ENCODE measurements around a stretch of chr1.

GRCh38 chr1:51287907-51288555 lies 42.3 kb downstream of the TTC39A start:
- PRO-cap = no peak

- PRO-cap = no peak
Observed at GRCh38 chr1:51305318-51305839, 25.0 kb downstream of the TTC39A start.

GRCh38 chr1:51494186-51494810 lies 24.8 kb downstream of the EPS15 start:
- PRO-cap = no peak

DNA sequence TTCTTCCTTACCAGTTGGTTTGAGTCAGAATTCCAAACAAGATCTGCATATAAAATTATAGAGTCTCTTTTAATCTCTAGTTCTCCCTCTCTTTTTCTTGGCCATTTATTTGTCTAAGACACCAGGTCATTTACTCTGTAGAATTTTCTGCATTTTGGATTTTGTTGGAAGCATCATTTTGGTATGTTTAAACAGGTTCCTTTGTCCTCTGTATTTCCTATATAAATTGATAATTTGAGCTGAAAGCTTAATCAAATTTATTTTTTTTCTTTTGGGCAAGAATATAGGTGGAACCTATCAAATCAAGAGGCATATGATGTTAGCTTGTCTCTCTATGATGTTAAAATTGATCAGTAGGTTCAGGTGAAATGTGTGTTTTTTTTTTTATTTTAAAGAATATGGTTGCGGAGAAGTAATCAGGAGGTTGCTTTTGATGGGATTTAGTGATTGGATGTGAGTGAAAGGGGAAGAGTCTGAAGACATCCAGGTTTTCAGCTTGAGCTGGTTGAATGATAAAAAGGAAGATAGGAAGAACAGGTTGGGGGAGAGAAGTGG lies 4.8 kb downstream of the OSBPL9 start:
- PRO-cap = no peak

- PRO-cap = no peak
Observed at GRCh38 chr1:51661669-51662380, 44.9 kb downstream of the OSBPL9 start.

DNA sequence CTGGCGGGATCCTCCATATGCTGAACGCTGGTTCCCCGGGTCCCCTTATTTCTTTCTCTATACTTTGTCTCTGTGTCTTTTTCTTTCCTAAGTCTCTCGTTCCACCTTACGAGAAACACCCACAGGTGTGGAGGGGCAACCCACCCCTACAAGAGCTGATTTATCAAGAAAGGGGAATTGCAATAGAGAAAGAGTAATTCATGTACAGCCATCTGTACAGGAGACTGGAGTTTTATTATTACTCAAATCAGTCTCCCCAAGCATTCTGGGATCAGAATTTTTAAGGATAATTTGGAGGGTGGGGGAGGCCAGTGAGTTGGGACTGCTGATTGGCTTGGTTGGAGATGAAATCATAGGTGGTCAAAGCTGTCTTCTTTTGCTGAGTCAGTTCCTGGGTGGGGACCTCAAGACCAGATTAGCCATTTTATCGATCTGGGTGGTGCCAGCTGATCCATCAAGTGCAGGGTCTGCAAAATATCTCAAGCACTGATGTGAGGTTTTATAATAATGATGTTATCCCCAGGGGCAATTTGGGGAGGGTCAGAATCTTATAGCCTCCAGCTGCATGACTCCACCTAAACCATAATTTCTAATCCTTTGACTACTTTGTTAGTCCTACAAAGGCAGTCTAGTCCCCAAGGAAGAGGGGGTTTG lies 16.7 kb upstream of the RAB3B start:
- PRO-cap = no peak

DNA sequence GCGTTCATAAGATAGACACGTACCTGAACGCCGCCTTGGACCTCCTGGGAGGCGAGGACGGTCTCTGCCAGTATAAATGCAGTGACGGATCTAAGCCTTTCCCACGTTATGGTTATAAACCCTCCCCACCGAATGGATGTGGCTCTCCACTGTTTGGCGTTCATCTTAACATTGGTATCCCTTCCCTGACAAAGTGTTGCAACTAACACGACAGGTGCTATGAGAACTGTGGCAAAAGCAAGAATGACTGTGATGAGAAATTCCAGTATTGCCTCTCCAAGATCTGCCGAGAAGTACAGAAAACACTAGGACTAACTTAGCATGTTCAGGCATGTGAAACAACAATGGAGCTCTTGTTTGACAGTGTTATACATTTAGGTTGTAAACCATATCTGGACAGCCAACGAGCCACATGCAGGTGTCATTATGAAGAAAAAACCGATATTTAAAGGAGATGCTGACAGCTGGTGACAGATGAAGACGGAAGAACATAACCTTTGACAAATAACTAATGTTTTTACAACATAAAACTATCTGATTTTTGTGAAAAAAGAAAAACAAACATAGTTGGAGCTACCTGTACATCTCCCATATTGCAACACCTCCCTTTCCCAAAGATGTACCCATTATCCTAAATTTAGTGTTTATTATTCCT lies 2.9 kb upstream of the CC2D1B start:
- PRO-cap = no peak

- PRO-cap = no peak
Observed at GRCh38 chr1:52481325-52482070, 71.4 kb downstream of the TUT4 start.

DNA sequence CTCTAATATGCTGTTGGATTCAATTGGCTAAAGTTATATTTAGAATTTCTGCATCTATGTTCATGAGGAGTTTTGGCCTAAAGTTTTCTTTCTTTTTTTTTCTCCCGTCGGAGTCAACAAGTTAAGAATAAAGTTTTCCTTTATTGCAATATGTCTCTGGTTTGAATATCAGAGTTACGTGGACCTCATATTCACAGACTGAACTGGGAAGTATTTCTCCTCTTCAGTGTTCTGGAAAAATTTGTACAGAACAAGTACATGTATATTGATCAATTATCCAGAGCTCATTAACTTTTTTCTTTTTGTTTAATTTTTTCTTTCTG lies 46.7 kb downstream of the TUT4 start:
- PRO-cap = no peak

DNA sequence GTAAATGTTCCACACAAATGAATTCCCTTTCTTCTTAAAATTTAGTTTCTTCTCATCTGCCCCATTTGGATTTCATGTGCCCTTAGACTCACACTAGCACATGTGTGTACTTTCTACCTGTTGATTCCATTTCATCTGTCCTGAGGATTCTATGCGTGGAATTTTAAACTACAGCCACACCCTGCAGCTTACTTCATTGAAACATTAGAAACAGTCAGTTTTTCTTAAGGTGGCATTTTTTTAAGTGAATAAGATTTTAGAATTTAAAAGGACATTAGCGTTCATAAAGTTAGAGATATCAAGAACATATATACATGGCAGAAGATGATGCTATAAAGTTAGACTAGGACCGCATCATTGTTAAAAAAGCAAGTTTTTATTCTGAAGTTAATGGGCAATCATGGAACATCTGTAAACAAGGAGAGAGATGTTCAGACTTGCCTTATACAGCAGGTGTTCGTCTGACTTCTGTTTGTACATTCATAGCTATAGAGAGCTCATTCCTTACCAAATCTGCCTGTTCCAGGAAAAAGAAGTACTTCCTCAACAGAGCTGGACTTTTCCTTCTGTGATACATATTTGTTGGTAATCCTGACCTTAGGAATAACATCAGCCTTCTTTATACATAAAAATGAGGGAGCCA lies 3.9 kb upstream of the TUT4 start:
- PRO-cap = no peak

DNA sequence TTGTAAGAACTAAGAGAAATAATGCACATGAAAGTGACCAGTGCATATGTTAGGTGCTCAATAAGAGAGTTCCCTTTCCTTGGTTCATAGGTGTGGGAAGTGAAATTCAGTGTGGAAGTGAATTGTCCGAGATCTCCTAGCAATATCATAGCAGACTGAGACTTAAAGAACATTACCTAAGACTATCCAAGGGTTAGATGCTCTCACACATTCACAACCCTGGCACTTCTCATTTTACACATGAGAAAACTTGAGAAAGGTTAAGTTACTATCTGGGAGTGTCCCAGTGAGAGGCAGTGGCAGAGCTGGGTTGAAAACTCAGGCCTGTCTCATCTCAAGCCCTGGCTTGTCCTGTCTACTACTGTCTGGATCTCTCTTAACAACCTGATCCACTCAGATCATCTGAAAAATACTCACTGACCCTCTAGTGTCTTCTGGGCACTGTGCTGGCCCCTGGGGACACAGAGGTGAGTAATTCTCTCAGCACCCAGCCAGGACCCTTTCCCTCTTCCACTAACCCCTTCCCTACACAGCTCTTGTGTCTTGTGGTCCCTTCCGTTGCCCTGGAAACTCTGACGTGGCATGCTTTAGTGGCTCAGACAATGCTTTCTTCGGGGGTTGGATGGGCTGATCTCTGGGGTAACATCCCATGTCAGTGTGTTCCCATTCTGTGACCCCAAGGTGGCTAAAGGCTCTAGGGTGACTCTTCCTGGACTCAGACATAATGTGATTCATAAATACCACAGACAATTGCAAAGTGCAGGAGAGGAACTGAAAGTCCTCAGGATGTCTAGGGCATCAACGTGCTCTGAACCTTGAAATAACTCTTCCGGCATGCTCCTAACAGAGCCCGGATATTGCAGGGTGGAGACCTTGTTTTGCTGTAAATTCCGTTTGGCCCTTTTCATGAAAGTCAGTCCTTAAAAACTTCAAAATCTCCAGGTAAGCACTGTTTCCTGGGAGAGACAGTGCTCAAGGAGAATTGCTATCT lies 3.8 kb downstream of the SHISAL2A start:
- PRO-cap = no peak

- PRO-cap = no peak
Observed at GRCh38 chr1:52662668-52663355, 29.8 kb downstream of the SHISAL2A start.

DNA sequence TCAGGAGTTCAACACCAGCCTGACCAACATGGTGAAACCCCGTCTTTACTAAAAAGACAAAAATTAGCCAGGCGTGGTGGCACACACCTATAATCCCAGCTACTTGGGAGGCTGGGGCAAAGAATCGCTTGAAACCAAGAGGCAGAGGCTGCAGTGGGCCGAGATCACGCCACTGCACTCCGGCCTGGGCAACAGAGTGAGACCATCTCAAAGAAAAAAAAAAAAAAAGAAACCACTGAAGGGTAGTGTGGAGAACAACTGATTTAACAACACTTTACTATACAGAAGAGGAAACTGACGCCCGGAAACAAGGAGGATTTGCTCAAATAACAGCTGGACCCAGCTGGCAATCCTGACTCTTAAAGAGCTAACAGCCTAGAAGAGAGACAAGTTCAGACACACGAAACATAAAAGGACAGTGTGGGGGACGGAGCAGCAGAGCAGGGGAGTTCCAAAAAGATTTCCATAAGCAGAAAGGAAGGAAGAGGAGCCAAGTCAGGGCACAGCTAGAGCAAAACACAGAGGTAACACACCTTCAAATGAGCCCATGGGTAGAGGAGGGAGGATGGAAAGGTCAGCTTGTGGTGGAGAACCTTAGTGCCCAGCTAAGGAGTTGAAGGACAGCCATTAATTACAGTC lies 4.4 kb downstream of the ECHDC2 start:
- PRO-cap = no peak

DNA sequence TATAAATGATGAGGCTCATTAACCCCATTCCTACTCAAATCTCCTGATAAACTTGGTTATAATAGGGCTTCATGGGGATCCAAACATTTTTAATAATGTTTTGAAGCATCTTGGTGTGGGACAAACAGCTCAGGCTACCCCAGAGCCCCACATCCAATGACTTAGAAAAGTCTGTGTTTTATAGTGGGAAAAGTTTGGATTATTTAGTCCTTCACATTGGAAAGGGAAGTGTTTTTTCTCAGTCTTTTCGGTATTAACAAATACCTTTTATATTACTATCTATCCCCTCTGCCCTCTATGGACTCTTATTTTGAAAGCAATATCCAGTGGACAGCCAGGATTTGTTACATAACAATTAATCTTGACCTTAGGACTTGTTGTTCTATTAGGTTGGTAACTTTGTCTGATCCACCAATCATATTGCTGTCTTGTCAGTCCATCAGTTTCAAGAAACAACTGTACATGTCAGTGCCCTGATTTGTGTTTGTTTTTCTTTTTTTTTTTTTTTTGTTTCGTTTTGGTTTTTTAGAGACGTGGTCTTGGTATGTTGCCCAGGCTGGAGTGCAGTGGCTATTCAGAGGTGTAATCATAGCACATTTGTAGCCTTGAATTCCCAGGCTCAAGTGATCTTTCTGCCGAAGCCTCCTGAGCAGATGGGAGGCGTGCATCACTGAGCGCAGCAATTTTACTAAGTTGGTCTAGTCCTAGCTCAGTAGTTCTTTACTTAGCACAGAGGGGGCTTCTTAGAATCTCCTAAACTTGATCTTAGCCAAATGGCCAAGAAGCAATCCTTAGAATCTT lies 1.6 kb upstream of the SCP2 start:
- PRO-cap = no peak

GRCh38 chr1:53005663-53006311 lies 56.2 kb upstream of the PODN start:
- PRO-cap = no peak

DNA sequence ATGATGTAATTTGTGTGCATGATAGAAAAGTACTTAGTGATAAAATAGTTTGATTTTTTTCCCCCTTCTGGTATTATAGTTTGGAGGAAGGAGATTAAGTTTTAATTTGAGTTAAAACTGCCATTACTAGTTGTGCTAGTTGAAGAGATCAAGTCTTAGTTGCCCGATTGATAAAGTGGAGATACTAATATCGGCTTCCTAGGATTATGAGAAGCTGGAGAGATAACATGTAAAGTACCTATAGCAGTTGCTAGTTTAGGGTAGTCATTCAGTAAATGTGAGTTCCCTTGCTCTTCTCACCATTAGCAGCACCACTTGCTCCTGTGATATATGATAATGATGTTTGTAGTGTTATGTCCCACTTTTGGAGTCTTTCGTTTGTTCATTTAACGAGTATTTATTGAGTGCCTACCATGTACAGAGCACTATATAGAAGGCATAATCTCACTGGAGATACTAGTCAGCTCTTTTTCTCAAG lies 9.6 kb upstream of the PODN start:
- PRO-cap = unidirectional peak, minus-strand start at position 297 of the sequence

DNA sequence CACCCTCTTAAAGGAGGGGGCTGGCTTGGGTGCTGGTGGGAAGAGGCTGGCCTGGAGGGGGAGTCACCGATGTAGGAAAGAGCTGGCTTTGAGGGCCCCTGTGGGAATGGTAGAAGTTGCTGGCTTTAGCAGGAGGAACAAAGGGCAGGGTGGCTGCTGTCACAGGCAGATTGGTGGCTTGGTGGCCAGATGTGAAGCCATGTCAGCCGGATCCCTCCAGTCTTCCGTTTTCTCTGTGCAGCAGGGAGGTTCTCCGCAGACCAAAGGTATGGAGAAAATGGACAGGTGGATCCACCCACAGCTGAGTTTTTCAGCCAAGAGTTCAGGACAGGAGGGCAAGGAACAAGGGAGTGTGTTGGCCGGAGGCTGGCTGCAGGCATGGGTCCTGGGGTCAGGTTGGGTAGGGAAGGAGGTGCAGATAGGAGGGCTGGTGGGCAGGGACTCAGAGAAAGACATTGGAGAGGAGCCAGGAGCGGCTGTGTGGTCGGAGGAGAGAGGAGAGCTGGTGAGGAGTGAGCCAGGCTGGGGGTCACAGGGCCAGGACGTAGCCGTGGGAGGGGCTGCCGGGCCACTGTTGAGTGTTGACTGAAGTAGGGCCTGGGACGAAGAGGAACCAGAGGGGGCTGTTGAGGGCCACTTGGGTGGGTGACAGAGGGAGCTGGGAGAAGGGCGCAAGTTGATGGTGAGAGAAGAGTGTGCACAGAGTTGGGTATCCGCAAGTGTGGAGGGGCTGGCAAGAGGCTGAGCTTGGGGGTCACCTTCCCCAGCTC lies 21.5 kb downstream of the PODN start:
- PRO-cap = no peak

GRCh38 chr1:53094573-53095243 lies 32.7 kb downstream of the PODN start:
- PRO-cap = no peak

- PRO-cap = no peak
Observed at GRCh38 chr1:53172700-53173356, 23.8 kb upstream of the CPT2 start.

DNA sequence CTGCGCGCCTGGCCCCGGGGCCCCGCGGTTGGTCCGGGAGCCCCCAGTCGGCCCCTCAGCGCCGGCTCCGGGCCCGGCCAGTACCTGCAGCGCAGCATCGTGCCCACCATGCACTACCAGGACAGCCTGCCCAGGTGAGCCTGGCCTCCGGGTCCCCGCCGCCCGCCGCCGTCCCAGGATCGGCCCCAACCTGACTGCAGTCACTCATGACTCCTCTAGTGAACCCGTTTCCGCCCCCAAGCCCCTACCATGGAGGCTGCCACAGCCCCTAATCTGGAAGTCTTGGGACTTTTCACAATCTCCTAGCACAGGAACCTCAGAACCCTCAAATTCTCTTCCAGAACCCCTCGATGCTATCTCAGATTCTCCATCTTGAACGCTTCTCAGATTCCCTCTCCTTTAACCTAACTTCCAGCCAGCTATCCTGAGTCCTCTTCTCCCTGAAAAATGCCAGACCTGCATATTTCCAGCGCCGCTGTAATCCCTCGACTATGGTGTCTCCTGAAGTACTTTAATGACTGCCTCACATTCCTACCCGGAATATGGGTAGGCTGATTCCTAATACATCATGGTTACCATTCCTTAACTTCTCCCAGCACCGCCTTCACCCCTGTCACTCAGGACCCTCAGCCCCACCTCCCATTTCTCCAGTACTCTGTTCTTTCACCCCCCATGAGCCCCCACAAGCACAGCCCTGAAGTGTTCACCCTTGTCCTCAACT lies 498 bp downstream of the CPT2 start:
- PRO-cap = no peak

All from fallopian tube (tissue), 1 donor.